Foreskin keratinocyte (primary cell): ENCODE measurements around the genes TESK2 and ATPAF1.

- RAMPAGE, total RNA = no peak
Observed at GRCh38 chr1:45343869-45344715, 4.1 kb downstream of the TOE1 start.

- RAMPAGE, total RNA = no peak
Observed at GRCh38 chr1:45349206-45349807, 9.3 kb downstream of the TOE1 start.

DNA sequence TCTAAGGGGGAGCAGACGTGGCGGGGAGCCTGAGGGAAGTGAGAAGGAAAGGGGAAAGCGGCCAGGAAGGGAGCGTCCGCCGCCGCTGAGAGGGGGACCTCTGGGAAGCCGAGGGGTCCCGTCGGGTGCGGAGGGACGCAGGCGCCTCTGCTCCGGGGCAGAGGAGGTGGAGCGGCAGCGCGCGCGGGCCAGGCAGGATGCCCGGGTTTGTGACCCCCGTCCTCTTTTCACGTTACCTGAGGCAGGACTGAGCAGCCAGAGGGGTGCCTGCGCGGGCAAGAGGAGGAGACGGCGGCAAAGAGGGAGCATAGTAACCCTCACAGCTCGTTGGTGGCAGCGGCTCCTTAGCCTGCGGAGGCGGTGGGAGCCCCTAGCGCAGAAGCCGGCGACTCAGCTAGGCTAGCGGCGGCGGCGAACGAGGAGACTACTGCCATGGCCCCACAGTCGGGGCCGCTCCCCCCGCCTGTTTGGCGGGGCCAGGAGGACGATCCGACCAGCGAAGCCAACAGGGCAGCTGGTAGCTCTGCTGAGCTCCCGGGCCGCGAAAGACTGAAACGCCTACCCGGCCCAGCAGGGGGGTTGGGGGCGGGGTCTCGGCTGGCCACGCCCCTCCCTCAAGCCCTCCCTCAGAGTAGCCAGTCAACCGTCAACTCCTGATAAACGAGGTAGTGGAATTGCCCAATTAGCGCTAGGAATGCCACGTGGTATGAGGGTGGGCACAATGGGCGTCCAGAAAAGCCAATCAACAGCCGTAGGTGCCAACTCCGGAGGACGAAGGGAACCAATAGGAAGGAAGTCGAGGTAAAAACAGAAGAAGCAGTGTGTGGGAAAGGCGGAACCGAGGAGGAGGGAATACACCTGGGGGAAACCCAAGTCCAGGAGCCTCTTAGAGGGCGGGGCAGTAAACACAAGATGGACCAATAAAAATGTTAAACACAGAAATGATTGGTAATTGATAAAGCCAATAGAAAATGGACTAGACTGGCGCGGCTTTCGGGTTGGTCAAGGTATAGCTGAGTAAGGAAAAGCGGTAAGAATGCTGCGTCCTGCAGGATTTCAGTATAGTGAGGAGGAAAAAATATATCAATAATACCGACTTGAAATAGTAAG, at the start of gene TESK2:
Gene TESK2, minus strand, starts transcription at position 548 of the 1,110 bp plus-strand sequence.
- RAMPAGE, total RNA = no peak

DNA sequence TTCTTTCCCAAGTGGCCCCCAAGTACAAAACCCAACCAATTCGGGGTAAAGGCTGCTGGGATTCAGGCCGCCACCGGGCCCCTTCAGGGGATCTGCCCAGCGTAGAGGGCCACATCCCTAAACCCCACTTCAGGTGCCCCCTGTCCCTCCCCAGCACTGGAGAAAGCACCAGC, 668 bp downstream of the PRDX1 start:
- RAMPAGE, total RNA = no peak

GRCh38 chr1:45522600-45523426, 1.1 kb upstream of the PRDX1 start:
- RAMPAGE, total RNA = no peak

- RAMPAGE, total RNA = no peak
Observed at GRCh38 chr1:45609052-45610337, 14.4 kb downstream of the CCDC17 start.

GRCh38 chr1:45637382-45638124, 13.7 kb upstream of the CCDC17 start:
- RAMPAGE, total RNA = no peak

DNA sequence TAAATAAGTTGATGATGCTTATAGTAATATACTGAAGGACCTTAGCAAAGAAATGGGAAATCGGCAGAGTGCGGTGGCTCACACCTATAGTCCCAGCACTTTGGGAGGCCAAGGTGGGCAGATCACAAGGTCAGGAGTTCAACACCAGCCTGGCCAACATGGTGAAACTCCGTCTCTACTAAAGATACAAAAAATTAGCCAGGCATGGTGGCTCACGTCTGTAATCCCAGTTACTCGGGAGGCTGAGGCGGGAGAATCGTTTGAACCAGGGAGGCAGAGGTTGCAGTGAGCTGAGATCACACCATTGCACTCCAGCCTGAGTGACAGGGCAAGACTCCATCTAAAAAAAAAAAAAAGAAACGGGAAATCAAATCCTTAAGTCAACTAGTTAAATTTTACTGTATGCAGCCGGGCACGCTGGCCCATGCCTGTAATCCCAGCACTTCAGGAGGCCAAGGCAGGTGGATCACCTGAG, 9.7 kb downstream of the TMEM69 start:
- RAMPAGE, total RNA = no peak

- RAMPAGE, total RNA = no peak
Observed at GRCh38 chr1:45922279-45922665, 118.9 kb downstream of the MAST2 start.

DNA sequence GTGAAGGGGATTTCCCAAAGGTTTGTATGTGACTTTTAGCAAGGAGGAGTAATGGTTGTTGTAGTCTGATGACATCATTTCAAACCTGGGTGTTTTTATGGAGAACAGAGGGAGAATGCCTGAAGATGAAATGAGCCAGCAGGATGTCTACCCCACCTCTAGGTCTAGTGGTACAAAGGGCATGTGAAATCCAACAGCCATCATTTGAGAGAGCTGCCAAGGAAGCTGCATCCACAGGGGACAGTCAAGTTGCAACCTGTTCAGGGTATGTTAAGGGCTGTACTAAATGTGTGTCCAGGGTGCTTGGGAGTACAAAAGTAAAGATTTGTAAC, 157.5 kb downstream of the PIK3R3 start:
- RAMPAGE, total RNA = no peak

- RAMPAGE, total RNA = no peak
Observed at GRCh38 chr1:46002382-46003030, 129.9 kb downstream of the PIK3R3 start.

- RAMPAGE, total RNA = no peak
Observed at GRCh38 chr1:46006072-46006659, 126.3 kb downstream of the PIK3R3 start.

- RAMPAGE, total RNA = no peak
Observed at GRCh38 chr1:46026544-46027020, 105.8 kb downstream of the PIK3R3 start.

DNA sequence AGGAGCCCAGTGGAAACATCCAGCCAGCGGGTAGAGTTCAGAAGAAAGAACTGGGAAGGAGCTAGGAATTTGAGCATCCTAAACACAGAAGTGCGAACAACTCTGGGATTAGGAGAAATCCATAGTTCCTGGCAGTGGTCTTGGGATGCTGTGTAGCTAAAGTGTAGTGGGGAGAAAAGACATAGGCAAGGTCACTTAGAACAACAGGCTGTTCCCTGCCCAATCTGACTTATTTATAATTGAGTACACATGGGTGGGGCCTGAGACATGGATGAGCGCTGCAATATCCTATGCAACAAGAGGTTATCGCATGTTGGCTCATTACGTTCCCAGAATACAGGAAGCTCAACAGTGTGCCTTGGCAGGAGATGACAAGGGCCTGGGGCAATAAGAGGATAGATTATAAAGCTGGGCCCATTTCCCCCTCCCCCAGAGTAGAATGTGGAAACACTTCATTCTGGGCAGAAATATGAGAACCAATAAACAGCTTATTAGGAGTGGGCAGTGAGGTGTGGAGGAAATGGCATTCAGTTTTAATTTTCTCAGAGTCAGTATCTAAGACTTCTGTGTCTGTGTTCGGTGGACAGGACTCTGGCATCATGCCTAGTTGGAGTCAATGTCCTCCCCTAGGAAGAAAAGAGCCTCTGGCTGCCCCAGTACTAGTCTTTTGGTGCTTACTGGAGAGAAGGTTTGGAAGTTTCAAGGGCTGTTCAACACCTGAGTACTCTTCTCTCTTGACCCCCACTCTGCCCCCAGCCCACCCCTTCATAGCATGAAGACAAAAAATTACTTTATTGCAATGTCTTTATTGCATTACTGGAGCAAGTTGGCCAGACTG, 92.9 kb downstream of the PIK3R3 start:
- RAMPAGE, total RNA = no peak

DNA sequence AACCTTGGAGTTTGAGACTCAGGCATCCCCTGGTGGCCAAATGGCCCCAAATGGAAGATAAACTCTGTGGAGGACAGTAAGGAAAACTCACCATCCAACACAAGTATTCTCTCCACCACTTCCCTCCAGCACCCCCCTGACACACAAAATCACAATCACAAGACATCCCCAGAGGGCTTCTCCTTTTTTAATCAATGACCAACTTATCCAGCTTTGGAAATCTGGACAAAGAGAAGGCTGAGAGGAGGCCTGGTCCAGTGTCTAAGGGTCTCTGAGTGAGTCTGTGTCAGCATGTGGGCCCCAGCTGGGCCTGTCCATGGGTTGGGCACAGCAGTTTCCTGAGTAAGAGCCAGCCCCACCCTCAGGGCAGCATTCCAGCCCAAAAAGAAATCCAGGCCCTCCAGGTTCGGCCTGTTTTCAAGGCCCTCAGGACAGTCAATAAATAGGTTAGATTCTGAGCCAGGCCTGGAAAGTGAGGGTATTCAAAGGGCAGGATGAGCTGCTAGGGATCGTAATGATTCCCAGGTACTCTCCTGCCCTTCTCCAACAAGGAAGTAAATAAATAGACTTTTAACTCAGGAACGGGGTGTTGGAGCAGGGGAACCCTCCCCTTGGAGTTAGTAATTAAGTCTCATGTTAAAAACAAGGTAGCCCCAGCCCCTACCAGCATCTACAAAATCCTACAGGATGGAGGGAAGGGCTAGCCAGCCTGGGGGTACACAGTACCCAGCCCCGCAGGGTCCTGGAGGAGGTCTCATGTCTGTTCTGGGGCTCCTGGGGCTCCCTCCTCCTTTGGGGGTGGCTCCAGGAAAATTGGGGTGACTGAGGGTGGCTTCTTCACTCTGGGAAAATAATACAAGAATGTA, 9.5 kb downstream of the POMGNT1 start:
- RAMPAGE, total RNA = no peak

DNA sequence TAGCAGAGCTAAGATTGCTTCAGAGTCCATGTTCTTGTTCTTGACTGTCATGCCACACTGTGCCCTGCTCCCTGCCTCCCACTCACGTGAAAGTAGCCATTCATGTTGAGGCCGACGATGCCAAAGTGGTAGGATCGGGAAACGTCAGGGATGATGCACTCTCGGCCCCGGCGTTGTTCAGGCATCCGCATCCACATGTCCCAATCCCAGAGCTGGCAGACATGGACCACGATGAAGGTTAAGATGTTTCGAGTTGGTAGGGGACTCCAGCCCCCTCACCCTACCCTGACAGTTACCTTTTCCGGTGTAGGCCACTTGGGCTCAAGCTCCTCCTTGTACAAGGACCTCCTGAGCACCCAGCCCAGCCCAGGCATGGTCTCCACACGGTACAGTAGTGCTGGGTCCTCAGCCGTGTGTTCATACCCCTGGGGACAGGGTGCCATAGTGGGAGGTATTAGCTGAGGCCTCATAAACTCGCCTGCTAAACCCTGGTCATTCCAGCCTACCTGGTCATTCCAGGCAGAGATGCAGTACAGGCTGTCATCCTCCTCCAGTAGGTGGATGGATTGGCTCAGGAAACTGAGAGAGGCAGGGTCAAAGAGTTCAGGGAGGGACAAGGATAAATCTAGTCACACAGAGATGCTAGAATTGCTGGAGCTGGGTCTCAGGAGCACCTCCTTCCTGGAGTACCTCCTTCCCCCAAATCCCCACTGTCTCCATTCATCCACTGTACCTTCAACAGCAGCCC, 6.0 kb downstream of the POMGNT1 start:
- RAMPAGE, total RNA = no peak

DNA sequence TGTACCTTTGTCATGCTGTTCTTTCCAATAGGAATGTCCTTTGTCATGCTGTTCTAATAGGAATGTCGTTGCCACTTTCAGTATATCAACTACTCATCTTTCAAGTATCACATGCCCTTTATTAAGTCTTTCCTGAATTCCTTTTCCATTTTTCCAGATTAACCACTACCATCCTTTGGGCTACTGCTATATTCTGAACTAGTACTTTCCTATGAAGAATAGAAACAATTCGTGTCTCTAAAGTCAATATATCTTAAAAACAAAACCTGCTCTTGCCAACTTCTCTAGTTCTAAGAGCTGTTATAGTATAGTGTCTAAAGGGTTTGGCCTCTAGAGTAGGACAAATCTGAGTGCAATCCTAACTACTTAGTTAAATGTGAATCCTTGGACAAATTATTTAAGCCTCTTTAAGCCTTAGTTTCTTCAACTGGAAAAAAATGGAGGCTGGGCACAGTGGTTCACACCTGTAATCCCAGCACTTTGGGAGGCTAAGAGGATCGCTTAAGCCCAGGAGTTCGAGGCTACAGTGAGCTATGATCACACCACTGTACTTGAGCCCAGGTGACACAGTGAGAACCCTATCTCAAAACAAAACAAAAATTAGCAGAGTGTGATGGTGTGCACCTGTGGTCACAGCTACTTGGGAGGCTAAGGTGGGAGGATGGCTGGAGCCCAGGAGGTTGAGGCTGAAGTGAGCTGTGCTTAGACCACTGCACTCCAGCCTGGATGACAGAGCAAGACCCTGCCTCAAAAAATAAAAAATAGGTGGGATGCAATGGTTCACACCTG, 4.4 kb downstream of the LRRC41 start:
- RAMPAGE, total RNA = no peak

- RAMPAGE, total RNA = no peak
Observed at GRCh38 chr1:46316521-46317020, 13.1 kb downstream of the UQCRH start.

GRCh38 chr1:46401589-46402420, 7.7 kb downstream of the FAAH start:
- RAMPAGE, total RNA = no peak

DNA sequence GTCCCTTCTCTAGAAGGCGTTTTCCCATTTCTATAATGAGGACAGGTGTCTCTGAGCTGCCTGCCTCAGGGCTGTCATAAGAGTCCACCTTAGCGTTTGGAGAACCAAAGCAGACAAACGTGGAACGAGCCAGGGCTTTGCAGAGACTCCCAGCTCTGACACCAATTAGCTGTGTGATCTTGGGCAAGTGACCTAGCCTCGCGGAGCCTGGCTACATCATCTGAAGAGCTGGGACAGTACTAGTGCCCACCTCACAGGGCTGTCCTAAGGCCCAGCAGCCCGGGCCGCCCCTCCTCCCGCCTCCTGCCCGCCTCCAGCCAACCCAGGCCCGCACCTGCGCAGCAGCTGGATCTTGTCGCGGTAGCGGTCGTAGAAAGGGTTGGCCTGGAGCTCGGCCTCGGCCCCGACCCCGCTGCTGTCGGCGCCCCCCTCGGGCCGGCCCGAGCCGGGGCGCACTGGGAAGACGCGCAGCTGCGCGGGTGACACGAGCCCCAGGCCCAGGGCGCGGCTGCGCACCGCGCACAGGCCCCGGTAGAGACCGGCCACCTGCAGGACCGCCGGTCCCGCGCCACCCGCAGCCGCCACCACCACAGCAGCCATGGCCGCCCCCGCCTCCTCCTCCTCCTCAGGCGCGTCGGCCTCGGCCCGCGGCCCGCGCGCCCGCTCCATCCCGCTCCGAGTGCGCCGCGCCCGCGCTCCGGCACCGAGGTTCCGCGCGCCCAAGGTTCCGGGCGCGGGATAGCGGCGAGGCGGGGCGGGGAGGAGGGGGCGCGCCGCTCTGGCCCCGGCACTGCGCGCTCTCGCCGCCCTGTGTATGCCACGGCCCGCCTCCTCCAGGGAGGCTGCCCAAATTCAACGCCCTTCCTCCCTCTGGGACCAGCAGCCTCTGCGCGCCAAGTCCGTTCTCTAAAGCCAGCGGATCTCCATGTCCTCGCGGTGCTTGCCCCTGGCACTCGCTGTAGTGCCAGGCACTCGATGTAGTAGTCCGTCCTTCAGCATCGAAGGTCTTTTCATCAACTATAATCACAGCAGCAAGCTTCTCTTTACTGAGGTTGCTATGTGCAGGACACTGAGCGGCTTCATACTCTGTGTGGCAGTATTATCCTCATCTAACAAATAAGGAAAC, at the start of gene ATPAF1:
Gene ATPAF1, minus strand, starts transcription at position 642 of the 1,126 bp plus-strand sequence.
- RAMPAGE, total RNA = no peak